OCI-LY7 (cell line): ENCODE data around the genes CLDN9 and IL32.

- PRO-cap = no peak
- RAMPAGE, long total RNA = no peak
Measured at GRCh38 chr16:2602749-2603046, 64.9 kb downstream of the PDPK1 start.

DNA sequence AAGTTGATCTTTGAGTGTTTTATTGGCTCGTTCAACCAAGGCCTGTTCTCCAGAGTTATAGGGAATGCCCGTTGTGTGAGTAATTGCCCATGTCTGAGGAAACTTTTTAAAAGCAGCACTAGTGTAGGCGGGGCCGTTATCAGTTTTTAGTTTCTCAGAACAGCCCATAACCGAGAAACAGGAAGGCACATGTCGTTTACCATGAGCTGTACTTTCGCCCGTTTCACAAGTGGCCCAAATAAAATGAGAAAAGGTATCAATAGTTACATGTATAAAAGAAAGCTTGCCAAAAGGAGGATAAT is 18.7 kb upstream of the KCTD5 start:
- PRO-cap = no peak
- RAMPAGE, long total RNA = no peak

DNA sequence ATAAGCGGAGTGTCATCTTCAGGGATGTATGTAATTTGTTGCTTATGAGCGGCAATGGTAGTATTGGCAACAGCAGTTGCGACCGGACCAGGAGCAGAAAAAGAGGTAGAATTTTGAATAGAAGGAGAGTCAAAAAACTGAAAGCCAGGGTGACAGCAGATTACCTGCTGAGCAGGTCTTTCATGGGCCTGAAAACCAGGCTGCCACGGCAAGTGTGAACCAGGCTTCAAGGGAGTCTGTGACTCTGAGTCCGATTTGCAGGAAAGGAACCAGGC is 14.2 kb upstream of the KCTD5 start:
- PRO-cap = no peak
- RAMPAGE, long total RNA = no peak

GRCh38 chr16:2719229-2719745 is 737 bp downstream of the PRSS27 start:
- PRO-cap = no peak
- RAMPAGE, long total RNA = no peak

- PRO-cap = no peak
- RAMPAGE, long total RNA = no peak
Measured at GRCh38 chr16:2770919-2771538, 6.1 kb downstream of the ELOB start.

DNA sequence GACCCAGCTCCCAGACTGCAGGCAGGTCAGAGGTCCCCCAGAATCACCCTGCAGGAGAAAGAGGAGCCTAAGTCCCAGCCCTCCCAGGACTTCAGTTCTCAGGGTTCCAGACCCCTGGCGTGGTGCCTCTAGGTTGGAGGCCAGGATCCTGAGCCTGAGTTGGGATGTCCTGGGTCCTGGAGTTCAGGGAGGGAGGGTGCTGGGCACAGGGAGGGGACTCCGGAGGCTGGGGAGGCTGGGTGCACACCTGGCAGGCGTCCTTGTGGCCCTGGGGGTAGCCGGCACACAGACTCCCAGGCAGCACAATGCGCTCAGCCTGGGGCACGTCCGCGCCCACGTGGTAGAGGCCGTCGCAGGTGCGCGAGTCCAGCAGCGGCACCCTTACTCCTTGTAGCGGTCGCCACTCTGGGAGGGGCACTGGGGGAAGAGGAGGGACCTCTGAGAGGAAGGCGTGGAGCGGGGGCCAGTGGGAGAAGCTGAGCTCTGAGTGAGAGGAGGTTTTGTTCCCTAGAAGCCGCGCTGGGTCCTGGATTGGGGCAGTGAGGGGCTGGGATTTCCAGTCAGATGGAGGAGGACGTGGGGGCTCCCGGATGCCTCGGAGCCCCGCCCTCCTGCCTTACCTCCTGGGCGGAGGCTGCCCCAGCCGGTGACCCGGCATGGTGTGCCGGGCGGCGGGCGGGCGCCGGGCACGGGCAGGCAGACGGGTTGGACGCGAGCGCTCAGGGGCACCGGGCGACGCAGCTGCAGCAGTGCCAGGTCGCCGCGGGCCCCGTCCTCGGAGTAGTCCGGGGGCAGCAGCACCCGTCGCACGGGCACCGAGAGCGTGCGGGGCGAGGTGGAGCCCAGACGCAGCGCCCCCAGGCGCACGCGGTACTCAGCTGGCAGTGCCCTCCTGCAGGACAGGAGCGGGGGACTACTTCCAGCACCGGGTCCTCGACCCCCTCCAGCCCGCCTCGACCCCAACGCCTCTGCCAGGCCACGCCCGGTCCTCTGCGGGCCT is 2.3 kb downstream of the PRSS33 start:
- PRO-cap = no peak
- RAMPAGE, long total RNA = no peak

GRCh38 chr16:2795619-2796268 is 2.5 kb upstream of the PRSS41 start:
- PRO-cap = no peak
- RAMPAGE, long total RNA = no peak

DNA sequence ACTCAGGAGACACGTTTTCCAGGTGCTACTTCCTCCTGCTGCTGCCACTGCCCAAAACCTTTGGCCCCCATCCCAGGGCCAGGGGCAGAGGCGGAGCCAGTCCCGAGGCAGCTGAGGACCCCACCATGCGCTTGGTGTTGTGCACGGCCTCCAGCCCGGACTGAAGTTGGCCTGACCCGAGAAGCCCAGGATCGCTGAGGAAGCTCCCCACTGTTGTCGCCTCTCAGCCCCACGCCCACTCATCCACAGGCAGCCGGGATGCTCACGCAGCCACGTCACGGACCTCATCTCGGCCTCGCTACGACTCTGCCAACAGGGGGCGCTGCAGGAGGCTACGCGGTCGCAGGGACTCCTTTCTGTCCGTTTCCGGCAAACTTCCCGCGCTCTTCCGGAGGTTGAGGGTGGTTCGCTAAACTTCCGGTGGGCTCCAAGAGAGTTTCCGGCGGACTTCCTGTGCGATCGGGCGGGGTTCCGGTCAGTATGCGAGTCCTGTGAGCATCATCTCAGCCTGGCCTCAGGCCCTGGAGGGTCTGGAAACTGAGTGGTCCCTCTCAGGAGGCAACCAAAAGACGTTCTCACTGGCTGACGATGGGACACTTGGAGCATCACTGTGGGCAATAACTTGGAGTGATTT is 12.3 kb downstream of the ZG16B start:
- PRO-cap = no peak
- RAMPAGE, long total RNA = no peak

DNA sequence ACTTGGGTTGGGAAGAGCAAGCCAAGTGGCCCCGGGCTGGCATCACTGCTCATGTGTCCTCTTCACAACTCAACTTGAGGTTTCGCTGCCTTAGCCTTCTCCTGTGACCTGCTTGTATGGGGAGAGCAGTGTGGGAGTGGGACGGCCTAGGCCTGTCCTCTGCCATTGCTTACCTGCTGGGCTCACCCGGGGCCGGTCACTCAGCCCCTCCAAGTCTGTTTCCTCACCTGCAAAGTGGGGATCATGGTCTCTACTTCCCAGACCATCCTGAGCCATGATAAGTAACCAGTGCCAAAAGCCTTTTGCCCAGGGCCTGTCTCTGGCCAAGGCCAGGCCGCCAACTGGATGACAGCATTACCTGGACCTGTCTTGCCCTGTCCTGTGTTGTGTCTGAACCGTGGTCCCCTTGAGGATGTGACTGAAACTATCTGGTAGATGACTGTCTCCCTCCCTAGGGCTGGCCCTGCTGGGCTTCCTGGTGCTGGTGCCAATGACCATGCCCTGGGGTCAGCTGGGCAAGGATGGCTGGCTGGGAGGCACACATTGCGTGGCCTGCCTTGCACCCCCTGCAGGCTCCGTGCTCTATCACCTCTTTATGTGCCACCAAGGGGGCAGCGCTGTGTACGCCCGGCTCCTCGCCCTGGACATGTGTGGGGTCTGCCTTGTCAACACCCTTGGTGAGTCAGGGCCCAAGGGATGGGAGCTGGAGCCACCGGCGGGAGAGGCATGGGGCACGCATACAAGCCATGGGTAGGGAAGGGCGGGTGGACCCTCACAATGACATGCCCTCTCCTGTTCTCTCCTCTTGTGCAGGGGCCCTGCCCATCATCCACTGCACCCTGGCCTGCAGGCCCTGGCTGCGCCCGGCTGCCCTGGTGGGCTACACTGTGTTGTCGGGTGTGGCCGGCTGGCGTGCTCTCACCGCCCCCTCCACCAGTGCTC is 1.8 kb downstream of the PAQR4 start:
- PRO-cap = no peak
- RAMPAGE, long total RNA = no peak

DNA sequence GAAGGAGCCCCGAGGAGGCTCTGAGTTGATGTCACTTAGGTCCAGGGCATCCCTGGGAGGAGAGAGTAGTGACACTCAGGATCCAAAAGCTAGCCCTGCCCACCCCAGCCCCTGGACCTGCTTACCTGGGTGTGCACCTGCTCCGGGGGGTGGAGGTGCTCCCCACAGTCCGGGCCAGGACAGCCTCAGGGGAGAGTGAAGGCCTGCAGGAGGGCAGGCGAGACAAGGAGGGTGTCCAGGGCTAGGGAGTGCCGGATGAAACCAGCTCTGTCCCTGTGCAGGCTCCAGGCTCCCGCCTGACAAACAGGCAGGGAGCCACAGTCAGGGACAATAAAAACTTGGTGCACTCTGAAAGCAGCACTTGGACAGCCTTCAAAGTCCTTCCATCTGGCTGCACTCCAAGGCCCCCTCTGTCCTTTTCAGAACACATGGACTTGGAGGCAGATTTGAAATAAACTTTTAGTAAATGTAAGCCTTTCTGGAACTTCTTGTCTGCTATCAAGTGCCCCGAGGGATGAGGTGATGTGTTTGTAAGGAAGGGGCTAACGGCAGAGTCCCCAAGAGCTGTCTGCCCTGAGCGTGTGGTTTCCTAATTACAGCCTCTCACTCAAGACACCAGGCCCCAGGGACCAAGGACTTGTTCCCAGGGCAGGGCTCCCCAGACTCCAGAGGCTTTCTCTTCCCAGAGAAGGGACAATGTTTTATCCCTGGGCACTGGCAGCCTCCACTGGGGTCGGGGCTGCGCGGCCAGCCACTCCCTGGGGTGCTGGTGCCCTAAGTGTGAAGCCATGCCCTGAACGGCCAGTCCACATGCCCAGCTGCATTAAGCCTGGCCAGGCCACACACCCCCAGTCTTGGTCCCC is 4.1 kb downstream of the PAQR4 start:
- PRO-cap = no peak
- RAMPAGE, long total RNA = no peak

DNA sequence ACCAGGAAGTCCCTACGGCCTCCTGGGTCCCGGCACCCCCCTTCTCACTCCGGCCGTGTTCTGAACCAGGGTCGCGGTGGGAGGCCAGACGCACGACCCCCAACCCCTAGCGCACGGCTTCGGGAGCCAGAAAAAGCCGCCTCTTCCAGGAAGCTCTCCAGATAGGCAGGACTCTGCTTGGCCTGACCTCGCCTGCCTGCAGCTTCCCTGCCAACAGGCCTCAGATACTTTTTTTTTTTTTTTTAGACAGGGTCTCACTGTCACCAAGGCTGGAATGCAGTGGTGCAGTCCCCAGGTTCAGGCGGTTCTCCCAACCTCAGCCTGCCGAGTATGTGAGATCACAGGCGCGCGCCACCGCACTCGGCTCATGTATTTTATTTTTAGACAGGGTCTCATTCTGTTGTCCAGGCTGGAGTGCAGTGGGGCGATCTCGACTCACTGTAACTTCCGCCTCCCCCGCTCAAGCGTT is 603 bp upstream of the PKMYT1 start:
- PRO-cap = no peak
- RAMPAGE, long total RNA = no peak

GRCh38 chr16:3012112-3013443 is at the start of gene CLDN9:
Gene CLDN9, plus strand, starts transcription at chr16:3012923.
- PRO-cap = no peak
- RAMPAGE, long total RNA = no peak

- PRO-cap = no peak
- RAMPAGE, long total RNA = no peak
Measured at GRCh38 chr16:3014291-3014986, 1.7 kb downstream of the CLDN9 start.

DNA sequence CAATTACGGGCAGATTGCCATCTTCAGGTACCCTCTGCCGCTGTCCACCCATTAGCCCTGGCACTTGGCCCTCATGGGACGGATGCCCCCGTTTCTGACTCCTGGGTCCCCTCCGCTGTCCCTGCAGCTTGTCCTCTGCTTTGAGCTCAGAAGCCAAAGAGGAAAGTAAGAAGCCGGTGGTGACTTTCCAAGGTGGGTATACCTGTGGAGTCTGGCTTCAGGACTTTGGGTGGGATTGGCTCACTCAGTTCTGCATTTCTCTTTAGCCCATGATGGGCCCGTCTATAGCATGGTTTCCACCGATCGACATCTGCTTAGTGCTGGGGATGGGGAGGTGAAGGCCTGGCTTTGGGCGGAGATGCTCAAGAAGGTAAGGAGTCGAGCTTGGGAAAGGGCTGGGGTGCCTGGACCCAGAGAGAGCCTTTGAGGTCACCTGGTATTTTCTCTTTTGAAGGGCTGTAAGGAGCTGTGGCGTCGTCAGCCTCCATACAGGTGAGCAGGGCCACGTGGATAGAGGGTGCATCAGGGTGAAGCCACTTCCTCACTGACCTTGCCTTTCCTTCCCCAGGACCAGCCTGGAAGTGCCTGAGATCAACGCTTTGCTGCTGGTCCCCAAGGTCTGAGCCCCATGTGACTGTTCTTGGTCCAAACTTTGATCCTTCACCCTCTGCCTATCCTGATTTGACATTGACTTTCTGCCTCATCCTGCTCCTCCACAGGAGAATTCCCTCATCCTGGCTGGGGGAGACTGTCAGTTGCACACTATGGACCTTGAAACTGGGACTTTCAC is 2.2 kb downstream of the THOC6 start:
- PRO-cap = no peak
- RAMPAGE, long total RNA = no peak

DNA sequence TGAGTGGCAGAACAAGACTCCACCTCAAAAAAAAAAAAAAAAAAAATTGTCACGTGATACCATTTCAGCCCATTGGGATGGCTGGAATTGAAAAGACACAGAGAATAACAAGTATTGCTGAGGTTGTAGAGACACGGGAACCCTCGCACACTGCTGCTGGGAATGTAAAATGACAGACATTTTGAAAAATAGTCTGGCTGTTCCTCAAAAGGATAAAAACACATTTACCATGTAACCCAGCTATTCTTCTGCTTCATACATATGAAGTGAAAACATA is 2.8 kb upstream of the IL32 start:
- PRO-cap = no peak
- RAMPAGE, long total RNA = no peak

DNA sequence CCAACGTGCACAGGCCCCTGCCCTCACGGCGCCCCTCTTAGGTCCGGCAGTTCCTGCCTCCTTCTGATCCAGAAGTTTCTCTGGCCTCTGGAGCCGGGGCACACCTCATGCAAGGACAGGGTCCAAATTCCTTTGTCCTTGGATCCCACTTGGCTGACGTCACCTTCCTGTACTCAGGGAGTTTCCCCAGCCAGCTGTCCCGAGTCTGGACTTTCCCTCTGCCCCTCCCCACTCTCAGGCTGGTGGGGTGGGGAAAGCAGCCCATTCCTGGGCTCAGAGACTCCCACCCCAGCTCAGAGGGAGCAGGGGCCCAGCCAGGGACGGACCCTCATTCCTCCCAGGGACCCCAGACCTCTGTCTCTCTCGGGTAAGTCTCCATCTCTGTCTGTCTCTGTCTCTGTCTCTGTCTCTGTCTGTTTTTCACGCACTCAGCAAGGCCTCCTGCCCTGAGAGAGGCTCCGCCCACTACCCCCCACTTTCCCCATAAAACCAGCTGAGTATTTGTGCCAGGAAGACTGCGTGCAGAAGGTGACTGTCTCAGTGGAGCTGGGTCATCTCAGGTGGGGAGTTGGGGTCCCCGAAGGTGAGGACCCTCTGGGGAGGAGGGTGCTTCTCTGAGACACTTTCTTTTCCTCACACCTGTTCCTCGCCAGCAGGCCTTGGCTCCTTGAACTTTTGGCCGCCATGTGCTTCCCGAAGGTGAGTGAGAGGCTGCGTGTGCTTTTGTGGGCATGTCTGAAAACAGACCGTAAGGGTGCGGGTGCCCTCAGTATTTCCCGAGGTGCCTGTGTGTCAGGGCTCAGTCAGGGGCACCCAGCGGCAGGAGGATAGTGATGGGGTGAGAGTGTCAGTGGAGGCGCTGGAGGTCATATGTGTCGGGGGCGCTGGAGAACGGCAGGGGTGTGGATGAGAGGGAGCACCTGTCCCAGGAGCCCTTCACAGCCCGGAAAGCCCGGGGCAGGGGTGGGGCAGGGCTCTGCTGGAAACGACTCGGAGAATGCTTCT is at the start of gene IL32:
TSS of gene IL32 (plus strand) at position 513 of the 1,005 bp plus-strand sequence.
- PRO-cap = no peak
- RAMPAGE, long total RNA = no peak

GRCh38 chr16:3157065-3158095 is 22.6 kb downstream of the ZNF213 start:
- PRO-cap = no peak
- RAMPAGE, long total RNA = no peak

DNA sequence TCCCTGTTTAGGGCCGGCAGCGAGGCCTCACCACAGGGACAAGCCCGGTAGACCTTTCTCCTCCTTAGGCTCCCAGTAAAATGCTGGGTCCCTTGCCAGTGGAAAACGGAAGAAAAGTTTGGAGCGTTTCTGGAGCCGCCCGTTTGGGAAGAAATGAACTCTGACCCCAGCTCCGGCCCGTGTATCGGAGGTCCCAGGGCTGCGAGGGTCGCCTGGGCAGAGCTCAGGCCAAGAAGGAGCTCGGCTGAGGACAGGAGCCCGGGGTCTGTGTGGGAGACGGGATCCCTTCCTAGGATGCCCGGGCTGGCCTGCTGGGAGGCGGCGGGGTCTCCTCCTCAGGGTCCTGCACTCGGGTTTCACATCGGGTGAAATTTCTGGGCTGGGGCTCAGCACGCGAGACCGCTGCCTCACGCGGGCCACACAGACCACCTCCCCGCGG is 23.3 kb downstream of the ZNF213 start:
- PRO-cap = no peak
- RAMPAGE, long total RNA = no peak

DNA sequence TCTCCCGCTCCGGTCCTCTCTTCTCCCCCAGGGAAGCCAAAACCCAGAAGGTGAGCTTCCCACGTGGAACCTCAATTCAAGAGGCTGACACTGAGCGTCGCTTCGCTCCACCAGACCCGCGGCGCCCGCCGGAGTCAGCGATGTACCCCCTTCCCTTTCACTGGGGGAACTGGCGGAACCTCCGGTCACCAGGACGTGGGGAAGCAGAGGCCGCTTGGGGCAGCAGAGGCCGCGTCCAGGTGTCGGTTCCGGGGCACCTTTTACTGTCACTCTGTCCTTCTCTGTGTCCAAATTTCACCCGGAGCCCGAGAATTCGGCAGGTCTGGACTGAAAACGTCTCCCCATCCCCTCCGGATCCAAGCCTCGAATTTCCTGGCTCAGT is 48.4 kb downstream of the ZNF213 start:
- PRO-cap = no peak
- RAMPAGE, long total RNA = no peak

- PRO-cap = no peak
- RAMPAGE, long total RNA = no peak
Measured at GRCh38 chr16:3216108-3216687, 18.8 kb downstream of the ZNF200 start.